ENCODE measurements around a stretch of chr7.

GRCh38 chr7:157192090-157192629 lies 53.4 kb downstream of the UBE3C start:
- RRBS, result no CpG with 5 or more reads among the region's 9 CpGs

DNA sequence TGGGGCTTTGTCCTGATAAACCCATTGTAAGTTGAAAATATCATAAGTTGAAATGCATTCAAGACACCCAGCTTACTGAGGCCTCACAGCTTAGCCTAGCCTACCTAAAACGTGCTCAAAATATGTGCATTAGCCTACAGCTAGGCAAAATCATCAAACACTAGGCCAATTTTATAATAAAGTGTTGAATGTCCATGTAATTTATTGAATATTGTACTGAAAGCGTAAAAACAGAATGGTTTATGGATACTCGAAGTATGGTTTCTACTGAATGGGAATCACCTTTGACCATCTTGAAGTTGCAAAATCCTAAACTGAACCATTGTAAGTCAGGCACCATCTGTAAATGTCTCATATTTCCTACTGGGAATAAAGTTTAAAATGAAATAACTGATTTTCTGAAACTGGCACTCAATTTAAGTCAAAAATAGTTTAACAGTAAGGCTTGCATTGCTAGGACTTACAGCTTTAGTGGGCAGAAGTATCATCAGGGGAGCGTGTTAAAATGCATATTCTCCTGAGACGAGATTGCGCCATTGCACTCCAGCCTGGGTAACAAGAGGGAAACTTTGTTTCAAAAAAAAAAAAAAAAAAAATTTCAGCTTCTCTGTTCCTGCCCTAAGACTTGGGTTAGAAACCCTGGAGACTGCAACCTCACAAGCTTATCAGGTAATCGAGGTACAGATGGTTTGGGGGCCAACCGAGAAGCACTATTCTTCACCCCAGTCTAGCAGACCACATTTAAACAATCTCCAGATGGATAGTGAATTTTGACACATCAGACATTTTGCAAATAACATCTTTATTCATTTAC lies 65.3 kb downstream of the UBE3C start:
- RRBS, result no CpG with 5 or more reads among the region's 8 CpGs

- RRBS, result no CpG with 5 or more reads among the region's 14 CpGs
Measured at GRCh38 chr7:157241679-157242373, 95.0 kb upstream of the DNAJB6 start.

DNA sequence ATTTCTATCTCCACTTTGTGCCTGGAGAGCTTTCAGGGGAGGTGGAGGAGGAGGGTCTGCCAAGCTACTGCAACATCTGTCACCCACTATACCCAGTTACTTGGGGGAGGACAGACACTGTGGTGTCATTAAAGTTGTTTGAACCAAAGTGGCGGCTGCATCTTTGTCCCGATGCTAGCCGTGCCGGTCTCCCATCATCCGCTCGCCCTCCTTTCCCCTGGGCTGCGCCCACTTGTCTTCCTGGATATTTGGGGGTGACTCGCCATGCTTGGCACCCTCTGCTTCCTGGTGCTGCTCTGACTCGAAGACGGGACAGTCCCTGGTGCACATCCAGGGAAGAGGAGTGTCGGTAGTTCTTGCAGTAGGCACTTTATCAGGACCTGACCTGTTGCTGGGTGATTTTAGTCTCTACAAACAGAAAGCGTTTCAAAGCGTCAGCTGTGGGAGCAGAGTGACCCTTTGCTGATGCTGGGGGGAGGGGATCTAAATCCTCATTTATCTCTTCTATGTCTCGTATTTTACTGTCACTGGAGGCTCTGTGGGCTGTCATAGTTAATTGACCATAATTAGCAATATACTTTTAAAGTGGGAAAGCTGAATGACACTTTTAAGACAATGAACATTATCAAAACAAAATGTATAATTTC lies 68.2 kb upstream of the DNAJB6 start:
- RRBS, result no CpG with 5 or more reads among the region's 14 CpGs

GRCh38 chr7:157269767-157270584 lies 66.8 kb upstream of the DNAJB6 start:
- RRBS, result no CpG with 5 or more reads among the region's 11 CpGs

DNA sequence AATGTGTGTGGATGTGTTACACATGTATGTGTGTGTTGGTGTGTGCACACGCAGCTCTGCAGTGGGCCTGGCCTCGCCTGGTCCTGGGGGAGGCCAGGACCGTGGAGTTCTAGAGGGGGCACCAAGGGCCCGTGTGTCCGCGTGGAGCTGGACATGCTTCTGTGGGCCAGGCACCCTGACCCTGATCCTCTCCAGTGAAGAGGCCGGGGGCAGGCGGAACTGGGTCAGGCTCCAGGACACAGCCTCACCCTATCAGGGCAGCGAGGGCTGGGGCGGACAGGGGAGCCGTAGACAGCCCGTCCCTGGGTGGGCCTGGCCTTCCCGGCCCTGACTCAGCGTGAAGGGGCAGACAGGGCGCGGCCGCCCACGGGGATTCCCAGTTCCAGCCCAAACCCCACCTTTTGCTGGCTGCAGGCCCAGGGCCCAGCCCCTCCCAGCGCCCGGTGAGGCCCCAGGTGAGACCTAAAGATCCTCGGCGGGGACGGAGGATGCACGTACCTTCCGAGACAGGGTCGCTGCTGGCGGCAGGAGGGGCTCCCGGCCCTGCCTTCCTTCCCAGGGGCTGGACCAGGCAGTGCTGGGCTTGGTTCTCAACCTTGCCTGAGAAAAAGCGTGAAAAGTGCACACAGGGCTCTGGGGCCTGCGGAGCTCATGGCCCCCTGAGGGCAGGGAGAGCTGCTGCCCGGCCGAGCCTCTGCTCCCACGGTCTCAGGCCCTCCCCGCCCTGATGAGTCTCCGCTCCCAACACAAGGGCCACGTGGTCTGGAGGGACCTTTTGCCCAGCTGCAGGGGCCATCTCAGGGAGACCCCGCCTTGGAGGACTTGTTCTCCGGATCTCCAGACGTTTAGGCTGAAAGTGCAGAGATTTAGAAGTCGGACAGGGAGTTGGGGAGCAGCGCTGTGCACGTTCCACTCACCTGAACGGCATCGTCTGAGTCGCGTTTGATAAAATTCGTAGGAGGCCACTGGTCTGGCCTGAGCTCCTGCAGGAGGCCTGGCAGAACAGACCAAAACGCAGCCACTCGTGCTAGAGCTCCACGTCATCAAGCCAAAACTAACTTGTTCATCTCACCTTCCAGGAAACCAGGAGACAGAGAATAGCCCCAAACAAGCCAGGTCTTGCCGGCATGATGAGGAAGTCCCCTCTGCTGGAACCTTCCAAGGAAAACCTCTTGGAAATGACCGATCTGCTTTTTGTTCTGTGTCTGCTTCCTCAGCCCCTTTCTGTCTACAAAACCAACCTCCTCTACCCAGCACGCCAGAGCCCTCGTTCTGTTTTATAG lies 43.8 kb upstream of the DNAJB6 start:
- RRBS, result 86% methylated on average over 7 of the region's 54 CpGs

GRCh38 chr7:157319986-157320216 lies 16.9 kb upstream of the DNAJB6 start:
- RRBS, result no CpG with 5 or more reads among the region's 3 CpGs

- RRBS, result no CpG with 5 or more reads among the region's 12 CpGs
Measured at GRCh38 chr7:157329115-157329734, 7.6 kb upstream of the DNAJB6 start.

DNA sequence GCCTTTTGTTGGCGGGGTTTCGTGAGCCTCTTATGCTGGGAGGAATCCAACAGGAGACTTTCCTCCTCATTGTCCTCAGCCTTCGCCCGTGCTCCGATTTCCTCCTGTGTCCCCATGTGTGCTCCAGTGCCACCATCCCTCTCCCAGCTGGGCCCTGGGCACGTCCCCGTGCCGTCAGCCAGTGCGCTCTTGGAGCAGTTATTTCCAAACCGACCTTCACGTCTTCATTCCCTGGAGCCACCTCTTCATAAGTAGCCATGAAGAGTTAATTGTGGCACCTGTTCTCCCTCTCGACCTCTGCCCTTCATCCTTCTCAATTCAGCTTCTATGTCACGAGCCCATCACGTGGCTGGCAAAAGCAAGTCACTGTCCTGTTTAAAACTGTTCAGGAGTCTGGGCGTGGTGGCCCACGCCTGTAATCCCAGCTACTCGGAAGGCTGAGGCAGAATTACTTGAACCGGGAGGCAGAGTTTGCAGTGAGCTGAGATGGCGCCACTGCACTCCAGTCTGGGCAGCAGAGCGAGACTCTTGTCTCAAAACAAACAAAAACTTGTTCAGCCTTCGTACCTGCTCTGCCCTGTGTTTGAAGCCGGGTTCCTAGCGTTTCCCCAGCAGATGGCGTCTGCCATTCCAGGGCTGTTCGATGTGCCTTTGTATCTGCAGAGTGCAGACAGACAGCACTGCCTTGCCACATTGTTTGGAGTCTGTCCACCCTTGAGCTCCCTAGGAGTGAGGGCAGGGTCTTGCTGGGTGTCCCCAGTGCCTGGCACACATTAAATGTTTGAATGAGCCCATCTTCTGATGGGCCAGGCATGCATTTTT lies 60.9 kb downstream of the DNAJB6 start:
- RRBS, result no CpG with 5 or more reads among the region's 25 CpGs

GRCh38 chr7:157411554-157412038 lies 74.8 kb downstream of the DNAJB6 start:
- RRBS, result no CpG with 5 or more reads among the region's 22 CpGs

- RRBS, result under 1% methylated on average over 8 of the region's 18 CpGs
Measured at GRCh38 chr7:157432508-157432967, 95.7 kb downstream of the DNAJB6 start.

- RRBS, result no CpG with 5 or more reads among the region's 4 CpGs
Measured at GRCh38 chr7:157471535-157472108, 134.8 kb downstream of the DNAJB6 start.

GRCh38 chr7:157576989-157577487 lies 240.2 kb downstream of the DNAJB6 start:
- RRBS, result 84% methylated on average over 6 of the region's 15 CpGs

GRCh38 chr7:157757254-157757898 lies 420.6 kb downstream of the DNAJB6 start:
- RRBS, result no CpG with 5 or more reads among the region's 31 CpGs

- RRBS, result 39% methylated on average over 4 of the region's 10 CpGs
Measured at GRCh38 chr7:157824285-157824646, 487.5 kb downstream of the DNAJB6 start.

DNA sequence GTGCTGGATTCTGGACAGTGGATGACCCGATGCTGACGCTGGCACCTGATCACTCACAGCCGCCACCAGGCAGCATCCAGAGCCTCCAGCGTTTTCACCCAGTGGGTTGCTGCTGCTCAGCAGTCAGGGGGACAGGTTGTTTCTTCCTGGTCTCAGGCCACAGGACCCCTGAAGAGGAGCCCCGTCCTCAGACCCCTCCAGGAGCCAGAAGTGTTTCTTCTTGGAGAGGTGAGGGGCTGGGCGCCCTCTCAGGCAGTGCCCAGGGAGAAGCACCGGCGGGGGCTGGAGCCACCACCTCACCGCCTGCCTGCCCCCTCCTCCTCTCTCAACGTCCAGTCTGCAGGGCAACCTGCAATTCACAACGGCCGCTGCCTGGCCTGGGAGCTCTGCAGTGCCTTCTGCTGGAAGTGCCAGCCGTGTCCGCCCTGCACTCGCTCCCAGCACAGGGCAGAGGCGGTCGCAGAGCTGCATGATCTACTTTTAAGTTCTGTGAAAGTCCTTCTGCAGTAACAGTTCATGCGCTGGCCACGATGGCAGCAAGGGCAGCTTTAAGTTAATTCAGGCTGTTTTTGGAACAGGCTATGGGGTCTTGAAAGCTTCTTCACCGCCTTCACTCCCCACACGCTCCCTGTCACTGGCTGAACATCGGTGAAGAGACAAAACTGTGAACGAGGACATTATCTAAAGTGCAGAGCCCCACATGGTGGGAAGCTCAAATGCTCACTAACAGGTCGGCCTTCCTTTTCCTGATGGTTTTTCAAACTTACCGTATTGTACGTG lies 504.0 kb downstream of the DNAJB6 start:
- RRBS, result no CpG with 5 or more reads among the region's 26 CpGs

DNA sequence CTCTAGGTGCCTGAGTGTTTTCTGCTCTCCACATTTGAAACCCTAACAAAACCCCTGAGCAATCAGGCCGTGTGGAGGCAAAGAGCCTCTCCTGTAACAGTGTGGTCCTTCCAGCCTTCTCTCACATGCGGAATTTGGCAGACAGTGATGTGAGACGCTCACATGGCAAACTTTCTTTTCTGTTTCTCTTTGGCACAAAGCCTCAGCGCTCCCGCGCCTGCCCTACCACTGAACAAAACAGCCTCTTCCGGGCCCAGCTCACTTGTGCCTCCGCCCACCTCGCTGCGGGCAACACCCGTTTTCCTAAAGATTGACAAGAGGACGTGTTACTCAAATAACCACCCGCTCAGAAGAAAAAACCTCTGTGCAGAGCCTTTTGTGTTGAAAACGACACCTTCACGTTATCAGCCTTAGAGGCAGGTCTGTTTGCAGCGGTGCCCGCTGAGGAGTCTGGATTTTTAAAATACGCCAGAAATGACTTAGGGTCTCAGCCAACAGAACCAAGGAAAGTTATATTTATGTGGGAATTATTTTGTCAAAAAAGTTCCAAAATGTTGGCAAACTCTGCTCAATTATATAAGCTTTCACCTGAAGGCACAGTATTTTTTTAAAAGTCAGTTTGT lies 515.0 kb downstream of the DNAJB6 start:
- RRBS, result no CpG with 5 or more reads among the region's 18 CpGs

DNA sequence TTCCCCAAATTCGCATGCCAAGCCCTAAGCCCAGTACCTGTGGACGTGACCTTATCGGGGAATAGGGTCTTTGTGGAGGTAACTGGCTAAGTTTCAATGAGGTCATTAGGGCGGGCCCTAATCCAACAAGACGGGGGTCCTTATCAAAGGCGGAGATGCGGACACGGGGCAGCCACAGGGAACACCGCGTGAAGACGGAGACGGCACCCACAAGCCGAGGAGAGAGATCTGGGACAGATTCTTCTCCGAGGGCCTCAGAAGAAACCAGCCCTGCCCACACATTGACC lies 516.9 kb downstream of the DNAJB6 start:
- RRBS, result no CpG with 5 or more reads among the region's 14 CpGs

GRCh38 chr7:157891045-157891427 lies 554.2 kb downstream of the DNAJB6 start:
- RRBS, result no CpG with 5 or more reads among the region's 7 CpGs

DNA sequence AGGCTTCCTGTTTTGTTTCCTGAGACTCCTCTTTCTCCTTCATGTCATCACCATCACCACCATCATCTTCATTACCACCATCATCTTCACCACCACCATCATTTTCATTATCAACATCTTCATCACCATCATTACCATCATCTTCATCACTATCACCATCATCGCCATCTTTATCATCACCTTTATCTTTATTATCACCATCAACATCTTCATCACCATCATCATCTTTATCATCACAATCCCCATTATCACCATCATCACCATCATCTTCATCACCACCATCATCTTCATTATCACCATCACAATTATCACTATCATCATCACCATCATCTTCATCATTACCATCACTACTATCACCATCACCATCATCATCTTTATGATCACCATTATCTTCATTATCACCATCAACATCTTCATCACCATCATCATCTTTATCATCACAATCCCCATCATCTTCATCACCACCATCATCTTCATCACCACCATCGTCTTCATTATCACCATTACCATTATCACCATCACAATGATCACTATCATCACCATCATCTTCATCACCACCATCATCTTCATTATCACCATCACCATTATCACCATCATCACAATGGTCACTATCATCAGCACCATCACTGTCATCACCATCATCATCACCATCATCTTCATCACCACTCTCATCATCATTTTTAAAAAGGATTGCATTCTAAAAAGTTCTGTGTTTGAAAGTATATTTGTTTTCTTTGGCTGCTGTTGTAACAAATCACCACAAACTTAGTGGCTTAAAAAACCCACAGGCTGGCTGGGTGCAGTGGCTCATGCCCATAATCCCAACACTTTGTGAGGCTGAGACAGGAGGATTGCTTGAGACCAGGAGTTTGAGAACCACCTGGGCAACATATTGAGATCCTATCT lies 621.1 kb downstream of the PTPRN2 start:
- RRBS, result no CpG with 5 or more reads among the region's 2 CpGs

Data from BE2C (cell line).